Breast epithelium (tissue), 2 donors: ENCODE measurements around the genes GCK and PPIA.

- PRO-cap, result no peak
- RAMPAGE, long total RNA, 2 experiments, result no peak in any of the 2 experiments
Observed at GRCh38 chr7:44189231-44189583, at the start of gene GCK. Gene GCK (minus strand): TSS chr7:44189439.

GRCh38 chr7:44213153-44214074 is 12.6 kb downstream of the YKT6 start:
- PRO-cap, result no peak
- RAMPAGE, long total RNA, 2 experiments, result no peak in any of the 2 experiments

- PRO-cap, result no peak
- RAMPAGE, long total RNA, 2 experiments, result no peak in any of the 2 experiments
Observed at GRCh38 chr7:44218107-44218714, 17.4 kb downstream of the YKT6 start.

GRCh38 chr7:44258918-44260055 is 58.5 kb downstream of the YKT6 start:
- PRO-cap, result no peak
- RAMPAGE, long total RNA, 2 experiments, result no peak in any of the 2 experiments

DNA sequence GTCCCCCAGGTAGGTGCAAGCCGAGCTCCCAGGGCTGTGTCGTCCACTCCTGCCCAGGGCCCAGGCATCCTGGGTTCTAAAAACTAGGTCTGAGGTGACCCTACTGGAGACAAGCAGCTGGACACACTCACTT is 34.2 kb downstream of the CAMK2B start:
- PRO-cap, result no peak
- RAMPAGE, long total RNA, 2 experiments, result no peak in any of the 2 experiments

GRCh38 chr7:44535926-44536410 is 5.2 kb downstream of the NPC1L1 start:
- PRO-cap, result no peak
- RAMPAGE, long total RNA, 2 experiments, result no peak in any of the 2 experiments

- PRO-cap, result no peak
- RAMPAGE, long total RNA, 2 experiments, result no peak in any of the 2 experiments
Observed at GRCh38 chr7:44646355-44646851, 40.0 kb downstream of the OGDH start.

DNA sequence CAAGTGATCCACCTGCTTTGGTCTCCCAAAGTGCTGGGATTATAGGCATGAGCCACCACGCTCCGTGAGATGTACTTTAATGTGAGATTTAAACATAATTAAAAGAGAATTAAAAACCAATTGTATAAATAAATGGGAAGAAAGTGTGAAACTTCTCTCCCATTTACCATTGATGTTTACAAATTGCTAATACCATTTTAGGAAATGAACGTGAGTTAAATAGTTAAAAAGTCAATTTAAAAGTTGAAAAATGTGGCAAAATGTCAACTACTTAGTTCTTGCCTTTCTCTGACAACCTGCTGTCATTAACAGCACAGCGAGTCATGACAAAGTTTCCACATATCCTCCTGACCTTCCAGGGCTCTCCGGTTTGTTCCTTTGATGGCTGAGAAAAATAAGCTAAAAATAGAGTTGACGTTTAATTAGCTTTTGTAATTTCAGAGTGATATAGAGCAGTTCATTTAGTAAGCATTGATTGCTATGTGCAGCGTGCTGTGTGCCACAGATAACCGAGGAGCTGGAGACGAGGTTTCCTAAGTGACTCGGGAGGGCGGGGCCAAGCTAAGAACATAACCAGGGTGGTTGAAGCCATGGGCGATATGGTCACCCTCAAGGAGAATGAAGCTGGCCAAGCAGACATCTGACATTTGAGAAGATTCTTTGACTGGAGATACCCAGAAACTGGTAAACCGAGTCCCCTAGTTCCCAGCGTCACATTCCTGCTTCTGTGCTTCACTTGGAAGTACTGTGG is 47.8 kb downstream of the OGDH start:
- PRO-cap, result no peak
- RAMPAGE, long total RNA, 2 experiments, result no peak in any of the 2 experiments

DNA sequence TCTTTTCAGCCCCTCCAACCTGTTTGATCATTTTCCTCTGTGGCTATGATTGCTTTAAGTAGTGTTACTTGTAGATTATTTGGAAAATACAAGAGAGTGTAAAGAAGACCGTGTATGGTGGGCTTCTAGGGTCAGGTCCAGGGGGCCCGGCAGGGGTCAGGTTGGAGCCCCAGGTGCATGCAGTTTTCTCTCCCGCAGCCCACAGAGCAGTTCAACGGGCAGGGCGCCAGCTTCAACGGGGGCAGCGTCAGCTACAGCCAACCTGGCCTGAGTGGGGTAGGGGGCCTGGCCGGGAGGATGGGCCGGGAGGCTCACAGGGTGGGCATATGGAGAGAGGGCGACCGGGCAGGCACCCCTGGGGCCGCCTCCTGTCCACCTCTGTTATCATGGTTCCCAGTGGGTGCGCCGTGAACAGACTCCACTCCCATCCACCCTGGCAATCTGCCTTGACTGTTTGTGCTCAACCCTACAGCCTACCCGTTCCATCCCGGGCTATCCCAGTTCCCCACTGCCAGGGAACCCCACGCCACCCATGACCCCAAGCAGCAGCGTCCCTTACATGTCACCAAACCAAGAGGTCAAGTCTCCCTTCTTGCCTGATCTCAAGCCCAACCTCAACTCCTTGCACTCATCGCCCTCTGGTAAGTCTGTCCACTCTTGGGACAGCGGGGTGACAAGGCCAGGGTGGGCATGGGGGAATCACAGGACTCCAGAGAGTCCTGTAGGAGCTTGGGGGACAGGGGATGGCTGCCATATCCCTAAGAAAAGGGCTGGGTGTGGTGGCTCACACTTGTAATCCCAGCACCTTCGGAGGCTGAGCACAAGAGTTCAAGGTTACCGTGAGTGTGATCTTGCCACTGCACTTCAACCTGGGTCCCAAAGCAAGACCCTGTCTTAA is 11.6 kb downstream of the ZMIZ2 start:
- PRO-cap, result no peak
- RAMPAGE, long total RNA, 2 experiments, result no peak in any of the 2 experiments

DNA sequence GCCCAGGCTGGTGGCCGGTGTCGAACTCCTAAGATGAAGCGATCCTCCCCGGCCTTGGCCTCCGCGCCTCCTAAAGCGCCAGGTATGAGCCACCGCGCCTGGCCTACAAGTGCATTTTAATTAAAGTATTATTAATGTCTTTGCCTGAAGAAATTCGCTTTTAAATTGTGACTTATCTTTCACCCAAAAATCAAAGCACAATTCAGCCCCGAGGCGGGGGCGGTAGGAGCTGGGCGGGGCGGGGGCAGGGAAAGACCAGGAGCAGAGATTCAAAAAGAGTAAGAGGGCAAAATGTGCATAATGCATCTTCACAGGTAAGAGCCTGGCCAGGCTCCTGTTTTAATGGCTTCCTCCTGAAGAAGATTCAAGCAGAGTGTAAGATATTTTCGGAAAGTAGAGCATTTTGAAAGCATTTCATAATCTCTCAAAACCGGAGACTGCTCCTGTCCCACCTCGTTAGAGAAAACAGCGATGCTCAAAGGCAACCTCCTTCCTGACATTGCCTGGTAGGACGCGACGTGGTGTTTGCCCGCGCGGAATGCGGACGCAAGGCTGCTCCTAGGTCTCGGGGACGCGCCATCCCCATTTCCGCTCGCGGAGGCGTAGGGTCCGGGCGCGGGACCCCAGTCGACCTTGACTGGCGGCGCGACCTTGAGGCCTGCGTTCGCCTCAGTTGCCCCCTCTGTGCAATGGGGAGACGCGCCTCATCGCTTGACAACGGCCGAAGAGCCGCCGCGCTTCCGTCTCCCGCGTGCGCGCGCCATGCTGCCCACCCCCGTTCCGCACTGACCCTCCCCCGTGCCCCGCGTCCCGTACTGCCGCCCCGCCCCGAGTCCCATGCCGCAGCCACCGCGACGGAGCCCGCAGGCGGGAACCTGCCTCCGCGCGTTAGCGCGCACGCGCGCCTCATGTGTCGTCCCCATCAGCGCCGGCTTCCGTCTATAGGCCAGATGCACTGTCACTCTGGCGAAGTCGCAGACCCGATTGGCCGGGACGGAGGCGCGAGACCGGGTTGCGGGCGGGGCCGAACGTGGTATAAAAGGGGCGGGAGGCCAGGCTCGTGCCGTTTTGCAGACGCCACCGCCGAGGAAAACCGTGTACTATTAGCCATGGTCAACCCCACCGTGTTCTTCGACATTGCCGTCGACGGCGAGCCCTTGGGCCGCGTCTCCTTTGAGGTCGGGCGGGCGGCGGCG is at the start of gene PPIA:
Gene PPIA (plus strand): TSS at position 1,066 of the 1,196 bp plus-strand sequence.
- PRO-cap, result bidirectional peak, plus-strand start at position 1,066 of the sequence, minus-strand start at position 784 of the sequence
- RAMPAGE, long total RNA, 2 experiments, result start-site peak on the plus strand in 2 of 2 experiments, centred at positions 1,072 to 1,085 of the sequence, 94 to 2,647 reads per replicate

DNA sequence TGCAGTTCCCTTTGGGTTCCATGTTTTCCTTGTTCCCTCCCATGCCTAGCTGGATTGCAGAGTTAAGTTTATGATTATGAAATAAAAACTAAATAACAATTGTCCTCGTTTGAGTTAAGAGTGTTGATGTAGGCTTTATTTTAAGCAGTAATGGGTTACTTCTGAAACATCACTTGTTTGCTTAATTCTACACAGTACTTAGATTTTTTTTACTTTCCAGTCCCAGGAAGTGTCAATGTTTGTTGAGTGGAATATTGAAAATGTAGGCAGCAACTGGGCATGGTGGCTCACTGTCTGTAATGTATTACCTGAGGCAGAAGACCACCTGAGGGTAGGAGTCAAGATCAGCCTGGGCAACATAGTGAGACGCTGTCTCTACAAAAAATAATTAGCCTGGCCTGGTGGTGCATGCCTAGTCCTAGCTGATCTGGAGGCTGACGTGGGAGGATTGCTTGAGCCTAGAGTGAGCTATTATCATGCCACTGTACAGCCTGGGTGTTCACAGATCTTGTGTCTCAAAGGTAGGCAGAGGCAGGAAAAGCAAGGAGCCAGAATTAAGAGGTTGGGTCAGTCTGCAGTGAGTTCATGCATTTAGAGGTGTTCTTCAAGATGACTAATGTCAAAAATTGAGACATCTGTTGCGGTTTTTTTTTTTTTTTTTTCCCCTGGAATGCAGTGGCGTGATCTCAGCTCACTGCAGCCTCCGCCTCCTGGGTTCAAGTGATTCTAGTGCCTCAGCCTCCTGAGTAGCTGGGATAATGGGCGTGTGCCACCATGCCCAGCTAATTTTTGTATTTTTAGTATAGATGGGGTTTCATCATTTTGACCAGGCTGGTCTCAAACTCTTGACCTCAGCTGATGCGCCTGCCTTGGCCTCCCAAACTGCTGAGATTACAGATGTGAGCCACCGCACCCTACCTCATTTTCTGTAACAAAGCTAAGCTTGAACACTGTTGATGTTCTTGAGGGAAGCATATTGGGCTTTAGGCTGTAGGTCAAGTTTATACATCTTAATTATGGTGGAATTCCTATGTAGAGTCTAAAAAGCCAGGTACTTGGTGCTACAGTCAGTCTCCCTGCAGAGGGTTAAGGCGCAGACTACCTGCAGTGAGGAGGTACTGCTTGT is 5.4 kb downstream of the PPIA start:
- PRO-cap, result no peak
- RAMPAGE, long total RNA, 2 experiments, result no peak in any of the 2 experiments

GRCh38 chr7:44881669-44882158 is 3.6 kb downstream of the PURB start:
- PRO-cap, result no peak
- RAMPAGE, long total RNA, 2 experiments, result no peak in any of the 2 experiments

DNA sequence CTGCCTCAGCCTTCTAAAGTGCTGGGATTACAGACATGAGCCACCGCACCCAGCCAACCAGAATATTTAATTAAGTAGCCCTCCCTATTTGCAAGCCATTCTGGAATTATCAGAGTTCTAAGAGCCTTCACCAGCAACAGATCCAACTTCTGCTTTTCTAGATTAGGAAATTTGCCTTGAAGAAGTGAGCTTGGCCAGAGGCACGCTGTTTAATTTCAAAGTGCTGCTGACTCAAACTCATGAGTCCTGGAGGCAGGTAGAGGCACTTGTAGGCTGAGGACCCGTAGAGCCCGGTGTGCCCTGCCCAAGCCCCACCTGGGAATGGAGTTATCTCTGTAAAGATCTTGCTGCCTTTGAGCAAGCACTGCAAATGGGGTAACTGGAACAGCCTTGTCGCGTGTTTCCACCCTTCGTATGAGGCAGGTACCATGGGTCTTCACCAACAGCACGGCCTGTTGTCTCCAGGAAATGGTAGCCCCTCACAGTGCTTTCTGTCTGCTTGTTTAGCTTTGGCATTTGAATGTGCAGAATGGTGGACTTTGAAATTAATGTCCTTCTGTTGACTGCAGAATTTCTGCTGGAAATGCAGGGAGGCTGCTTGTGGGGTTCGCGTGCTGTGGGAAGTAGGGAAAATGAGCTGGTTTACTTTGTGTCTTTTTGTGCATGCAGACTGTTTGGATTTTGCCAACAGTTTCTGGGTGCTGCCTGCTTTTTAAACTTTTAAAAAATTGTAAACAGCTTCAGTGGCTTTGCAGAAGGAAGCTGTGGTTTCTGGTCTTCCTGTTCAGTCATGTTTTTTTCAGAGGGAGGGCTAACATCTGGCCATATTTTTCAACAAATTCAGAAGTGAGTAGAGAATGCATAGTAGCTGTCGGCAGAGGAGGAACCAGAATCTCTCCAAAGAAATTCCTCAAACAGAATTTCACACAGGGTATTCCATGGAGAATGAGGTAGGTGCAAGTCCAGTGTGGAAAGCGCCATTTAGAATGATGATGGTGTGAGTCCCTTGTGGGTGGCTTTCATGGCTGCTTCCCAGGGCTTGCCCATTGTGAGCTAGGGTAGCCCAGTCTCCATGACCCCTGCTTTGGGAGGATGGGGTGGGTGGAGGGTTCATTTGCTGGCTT is 27.2 kb downstream of the CCM2 start:
- PRO-cap, result no peak
- RAMPAGE, long total RNA, 2 experiments, result no peak in any of the 2 experiments

DNA sequence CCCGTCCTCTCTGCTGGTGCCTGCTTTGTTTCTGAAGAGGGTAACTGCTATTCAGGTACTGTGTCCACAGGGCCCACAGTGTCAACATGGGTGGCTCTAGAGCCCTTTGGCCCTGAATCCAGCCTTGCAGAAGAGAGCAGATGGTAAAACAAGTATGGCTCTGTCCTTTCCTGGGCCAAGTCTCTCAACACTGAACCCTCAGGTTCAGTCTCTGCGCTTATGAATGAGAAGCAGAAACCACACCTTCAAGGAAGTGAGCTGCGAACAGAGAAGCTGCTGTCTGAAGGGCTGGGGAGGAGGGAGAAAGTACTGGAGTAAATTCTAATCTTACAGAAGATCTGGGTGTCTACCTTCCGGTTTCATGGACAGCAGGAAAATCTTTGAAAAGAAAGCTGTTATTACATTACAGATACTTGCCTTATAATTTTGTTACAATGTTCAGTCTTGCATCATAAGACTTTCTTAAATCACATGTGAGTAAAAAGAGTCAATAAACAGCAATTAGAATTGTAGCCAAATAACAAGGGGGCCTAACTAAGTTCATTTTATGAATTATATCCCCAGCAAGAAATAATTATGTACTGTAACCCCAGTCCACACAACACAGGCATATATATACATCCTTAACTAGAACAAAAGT is 4.1 kb downstream of the TBRG4 start:
- PRO-cap, result unidirectional peak, minus-strand start at position 192 of the sequence
- RAMPAGE, long total RNA, 2 experiments, result no peak in any of the 2 experiments

- PRO-cap, result no peak
- RAMPAGE, long total RNA, 2 experiments, result no peak in any of the 2 experiments
Observed at GRCh38 chr7:45241106-45241665, 83.6 kb downstream of the RAMP3 start.

DNA sequence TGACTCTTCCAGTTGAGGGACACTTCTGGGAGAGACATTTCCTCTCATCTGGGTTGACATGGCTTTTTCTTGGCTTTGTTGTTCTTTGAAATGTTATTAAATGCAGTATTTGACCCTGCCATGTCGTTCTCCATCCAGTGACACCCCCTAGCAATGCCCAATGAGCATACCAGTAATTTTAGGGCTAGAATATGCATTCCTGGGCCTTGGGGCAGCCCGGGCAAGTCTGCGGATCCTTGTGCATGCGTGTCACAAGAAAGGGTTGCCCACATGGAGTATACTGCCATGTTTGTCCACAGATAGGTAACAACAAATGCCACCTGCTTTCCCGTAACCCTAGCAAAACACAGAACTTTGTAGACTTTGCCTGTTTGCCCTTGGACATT is 116.9 kb downstream of the ADCY1 start:
- PRO-cap, result no peak
- RAMPAGE, long total RNA, 2 experiments, result no peak in any of the 2 experiments

DNA sequence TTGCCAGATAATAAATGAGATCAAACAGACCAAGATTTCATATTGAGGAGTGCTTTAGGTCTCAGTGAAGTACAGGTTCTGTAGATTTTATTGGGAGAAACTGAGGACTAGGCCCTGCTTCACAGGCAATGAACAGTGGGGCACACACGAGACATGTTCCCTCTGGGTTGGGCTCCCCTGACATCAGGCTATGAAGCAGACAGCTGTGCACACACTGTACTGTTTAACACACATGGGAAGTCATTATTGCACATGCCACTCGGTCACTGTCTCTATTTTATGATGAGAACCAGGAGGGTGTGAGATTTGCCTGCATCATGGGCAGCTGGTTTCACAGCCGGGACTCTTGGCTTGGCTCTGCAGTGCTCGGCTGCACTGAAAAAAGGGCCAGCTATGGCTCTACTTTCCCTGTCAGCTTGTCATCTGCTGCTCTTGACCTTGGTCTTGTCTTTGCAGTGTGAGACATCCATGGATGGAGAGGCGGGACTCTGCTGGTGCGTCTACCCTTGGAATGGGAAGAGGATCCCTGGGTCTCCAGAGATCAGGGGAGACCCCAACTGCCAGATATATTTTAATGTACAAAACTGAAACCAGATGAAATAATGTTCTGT is 4.3 kb downstream of the IGFBP1 start:
- PRO-cap, result no peak
- RAMPAGE, long total RNA, 2 experiments, result no peak in any of the 2 experiments

DNA sequence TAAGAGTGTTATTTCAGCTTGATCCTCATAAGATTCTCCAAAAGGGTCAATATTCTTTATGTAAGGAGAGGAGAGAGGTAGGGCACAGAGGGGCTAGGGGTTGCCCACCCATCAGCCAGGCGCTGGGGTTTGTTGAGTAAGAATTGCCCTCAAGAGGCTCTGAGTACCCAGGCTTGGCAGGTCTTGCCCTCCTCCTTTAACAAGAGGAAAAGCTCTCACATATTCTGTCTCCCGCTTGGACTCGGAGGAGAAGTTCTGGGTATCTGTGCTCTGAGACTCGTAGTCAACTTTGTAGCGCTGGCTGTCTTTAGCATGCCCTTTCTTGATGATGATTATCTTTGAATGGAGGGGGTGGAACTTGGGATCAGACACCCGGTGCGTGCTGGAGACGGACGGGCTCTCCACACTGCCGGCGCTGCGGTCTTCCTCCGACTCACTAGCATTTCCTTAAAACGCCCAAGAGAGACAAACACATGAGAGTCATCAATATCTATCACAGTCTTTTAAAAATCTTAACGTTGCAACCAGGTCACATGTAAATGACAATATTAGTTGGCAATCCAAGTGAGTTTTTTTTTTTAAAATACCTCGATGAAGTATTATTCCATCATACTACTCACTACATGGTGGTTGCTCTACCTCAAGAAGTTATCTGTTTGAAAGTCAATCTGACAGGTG is 3.9 kb downstream of the IGFBP3 start:
- PRO-cap, result no peak
- RAMPAGE, long total RNA, 2 experiments, result no peak in any of the 2 experiments

DNA sequence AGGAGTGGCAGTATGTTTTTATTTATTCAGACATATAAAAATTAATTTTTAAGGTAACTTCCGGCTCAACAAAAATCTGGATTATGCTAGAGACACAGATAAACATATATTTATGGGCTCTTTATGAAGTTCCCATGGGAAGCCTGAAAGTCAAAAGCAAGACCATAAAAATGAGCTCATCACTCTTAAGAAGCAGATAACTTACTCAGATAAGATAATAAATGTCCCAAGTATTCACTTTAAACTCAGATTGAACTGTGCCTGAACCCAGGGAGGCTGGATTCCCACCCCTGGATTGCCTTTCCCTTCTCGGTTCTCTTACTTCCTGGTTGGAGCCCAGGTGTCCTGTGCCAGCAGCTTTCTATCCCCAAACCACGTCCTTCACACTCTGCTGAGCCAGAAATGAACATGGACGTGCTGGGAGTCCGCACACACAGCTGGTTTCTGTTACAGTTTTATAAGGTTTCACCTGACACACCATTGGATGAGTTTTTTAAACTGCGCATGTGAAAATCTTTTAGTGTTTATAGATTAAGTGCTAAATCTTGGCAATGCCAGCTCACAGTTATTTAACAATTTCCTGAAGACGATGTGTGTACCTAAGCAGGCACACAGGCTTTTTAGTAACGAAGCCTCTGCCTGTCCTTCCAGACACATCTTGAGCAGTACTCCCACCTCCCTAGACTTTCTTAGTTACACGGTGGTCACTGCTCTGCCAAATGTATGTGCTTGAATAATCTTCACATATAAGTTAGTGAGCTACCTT is 636.3 kb upstream of the IGFBP3 start:
- PRO-cap, result no peak
- RAMPAGE, long total RNA, 2 experiments, result no peak in any of the 2 experiments

DNA sequence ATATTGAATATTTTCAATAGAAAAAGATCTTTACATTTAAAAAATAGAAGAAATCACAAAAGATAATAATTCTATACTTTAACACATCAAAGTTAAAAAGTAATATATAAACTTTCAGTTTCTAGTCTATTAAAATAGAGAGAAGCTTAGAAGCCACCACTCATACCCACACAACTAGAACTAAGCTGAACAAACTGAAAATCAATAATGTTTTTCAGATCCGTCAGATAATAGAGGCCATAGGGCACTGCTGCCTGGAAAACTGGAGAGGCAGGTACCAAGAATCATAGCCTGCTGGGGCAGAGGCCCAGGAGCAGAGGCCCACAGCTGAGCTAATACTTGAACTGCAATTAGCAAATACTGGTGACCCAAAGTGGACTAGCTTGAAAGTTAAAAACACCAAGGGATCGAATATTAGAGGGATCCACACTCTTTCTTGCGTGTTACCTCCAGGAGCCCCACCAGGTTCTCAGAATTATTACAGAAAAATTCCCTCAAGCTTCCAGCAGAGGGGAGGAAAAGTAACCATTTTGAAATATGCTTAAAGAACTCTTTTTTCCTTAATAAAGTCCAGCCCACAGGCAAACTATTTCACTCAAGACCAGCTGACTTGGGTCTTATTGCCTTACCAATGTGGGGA is 774.0 kb upstream of the IGFBP3 start:
- PRO-cap, result no peak
- RAMPAGE, long total RNA, 2 experiments, result no peak in any of the 2 experiments